SK-N-SH (cell line): ENCODE results near the genes NIF3L1 and CASP10.

DNA sequence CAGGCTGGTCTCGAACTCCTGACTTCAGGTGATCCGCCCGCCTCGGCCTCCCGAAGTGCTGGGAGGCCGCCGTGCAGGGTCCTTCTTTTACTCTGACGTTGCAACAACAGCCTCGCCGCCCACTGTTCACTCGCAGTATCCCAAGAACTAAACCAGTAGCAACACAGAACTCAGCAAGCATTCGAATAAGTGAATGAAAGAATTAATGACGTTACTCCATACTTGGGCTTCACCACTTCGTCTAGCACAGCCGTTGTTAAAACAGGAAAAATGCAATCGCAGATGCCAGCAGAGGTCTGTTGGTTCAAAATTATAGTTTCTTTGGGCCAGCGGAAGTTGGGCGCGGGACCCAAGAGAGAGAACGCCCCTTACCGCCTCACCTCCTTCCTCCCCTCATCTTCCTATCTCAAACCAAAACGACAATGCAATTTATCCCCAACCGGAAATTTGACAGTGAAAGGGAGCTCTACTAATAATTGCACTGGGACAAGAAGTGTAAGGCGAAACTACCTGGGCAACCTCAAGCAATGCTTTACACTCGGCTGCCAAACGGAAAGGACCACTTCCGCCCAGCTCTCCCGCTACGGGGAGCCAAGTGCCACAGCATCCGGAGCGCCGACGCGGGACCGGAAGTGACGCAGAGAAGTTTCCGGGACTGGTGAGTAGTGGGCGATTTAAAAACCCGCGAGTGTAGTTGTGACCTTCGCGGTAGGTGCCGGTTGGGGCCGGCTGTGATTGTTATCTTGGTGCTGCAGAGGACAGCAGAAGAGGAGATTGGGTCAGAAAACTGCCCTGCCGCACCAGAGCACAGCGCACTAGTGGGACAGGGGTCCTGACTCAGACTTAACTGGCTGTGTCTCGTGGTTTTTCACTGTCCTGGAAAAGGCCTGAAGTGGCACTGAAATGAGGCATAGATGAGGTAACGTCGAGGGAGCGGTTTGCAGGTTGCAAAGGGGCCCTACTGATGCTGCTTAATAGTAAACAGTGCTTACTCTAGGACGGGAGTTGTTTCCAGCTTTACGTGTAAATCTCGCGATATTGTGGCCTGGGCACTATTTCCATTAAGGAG, at the start of gene NIF3L1:
Gene NIF3L1, plus strand, starts transcription at position 638 of the 1,069 bp plus-strand sequence.
- RRBS: 2% methylated on average over 7 of the region's 54 CpGs
CAGE:
- cytosol, long polyA plus RNA: start-site peak on the minus strand centred at position 342 of the sequence, 169 bp wide, 44 and 39 reads in 2 replicates; start-site peak on the minus strand centred at position 542 of the sequence, 40 bp wide, 24 and 20 reads in 2 replicates; start-site peak on the plus strand centred at position 675 of the sequence, 73 bp wide, 695 and 717 reads in 2 replicates
- long polyA plus RNA: start-site peak on the minus strand centred at position 294 of the sequence, 79 bp wide, 22 and 18 reads in 2 replicates; start-site peak on the minus strand centred at position 431 of the sequence, 79 bp wide, 30 and 44 reads in 2 replicates; start-site peak on the minus strand centred at position 548 of the sequence, 33 bp wide, 59 and 68 reads in 2 replicates; start-site peak on the plus strand centred at position 673 of the sequence, 72 bp wide, 943 and 786 reads in 2 replicates
- nucleus, long polyA plus RNA: start-site peak on the plus strand centred at position 690 of the sequence, 103 bp wide, 967 and 906 reads in 2 replicates

- RRBS: no CpG with 5 or more reads among the region's 5 CpGs
CAGE:
- cytosol, long polyA plus RNA: no peak
- long polyA plus RNA: no peak
- nucleus, long polyA plus RNA: no peak
Observed at GRCh38 chr2:201136674-201137353, 20.9 kb downstream of the CFLAR start.

- RRBS: no CpG with 5 or more reads among the region's 9 CpGs
CAGE:
- cytosol, long polyA plus RNA: no peak
- long polyA plus RNA: no peak
- nucleus, long polyA plus RNA: no peak
Observed at GRCh38 chr2:201157453-201158878, 25.0 kb upstream of the CASP10 start.

- RRBS: no CpG with 5 or more reads among the region's 15 CpGs
CAGE:
- cytosol, long polyA plus RNA: no peak
- long polyA plus RNA: no peak
- nucleus, long polyA plus RNA: no peak
Observed at GRCh38 chr2:201182654-201183841, at the start of gene CASP10. Gene CASP10 (plus strand): TSS chr2:201183141.

DNA sequence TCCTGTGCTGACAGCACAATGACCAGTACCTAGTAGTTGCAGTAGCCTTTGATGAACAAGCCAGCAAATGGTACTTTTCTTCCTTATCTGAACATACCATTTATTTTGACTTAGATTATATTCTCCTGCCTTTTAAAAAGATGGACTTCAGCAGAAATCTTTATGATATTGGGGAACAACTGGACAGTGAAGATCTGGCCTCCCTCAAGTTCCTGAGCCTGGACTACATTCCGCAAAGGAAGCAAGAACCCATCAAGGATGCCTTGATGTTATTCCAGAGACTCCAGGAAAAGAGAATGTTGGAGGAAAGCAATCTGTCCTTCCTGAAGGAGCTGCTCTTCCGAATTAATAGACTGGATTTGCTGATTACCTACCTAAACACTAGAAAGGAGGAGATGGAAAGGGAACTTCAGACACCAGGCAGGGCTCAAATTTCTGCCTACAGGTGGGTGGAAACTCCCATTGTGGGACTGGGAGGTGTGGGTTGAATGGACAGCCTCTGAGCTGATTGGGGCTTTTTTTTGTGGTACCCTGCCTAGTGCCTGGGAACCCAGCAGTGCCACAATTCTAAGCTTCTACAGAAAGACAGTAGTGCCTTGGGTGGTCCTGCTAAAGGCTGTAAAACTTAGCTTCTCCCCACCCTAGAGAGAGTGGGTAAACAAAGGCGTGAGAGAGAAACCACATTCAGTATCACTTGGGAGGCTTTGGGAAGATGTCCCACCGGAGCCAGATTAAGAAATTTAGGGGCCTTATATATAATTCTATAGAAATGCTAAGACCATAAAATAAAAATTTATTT, 6.2 kb downstream of the CASP8 start:
- RRBS: no CpG with 5 or more reads among the region's 4 CpGs
CAGE:
- cytosol, long polyA plus RNA: no peak
- long polyA plus RNA: no peak
- nucleus, long polyA plus RNA: no peak

GRCh38 chr2:201726430-201726867, 28.0 kb upstream of the MPP4 start:
- RRBS: no CpG with 5 or more reads among the region's 7 CpGs
CAGE:
- cytosol, long polyA plus RNA: no peak
- long polyA plus RNA: no peak
- nucleus, long polyA plus RNA: no peak

GRCh38 chr2:201761240-201761813, 19.4 kb downstream of the ALS2 start:
- RRBS: no CpG with 5 or more reads among the region's 9 CpGs
CAGE:
- cytosol, long polyA plus RNA: no peak
- long polyA plus RNA: no peak
- nucleus, long polyA plus RNA: no peak

DNA sequence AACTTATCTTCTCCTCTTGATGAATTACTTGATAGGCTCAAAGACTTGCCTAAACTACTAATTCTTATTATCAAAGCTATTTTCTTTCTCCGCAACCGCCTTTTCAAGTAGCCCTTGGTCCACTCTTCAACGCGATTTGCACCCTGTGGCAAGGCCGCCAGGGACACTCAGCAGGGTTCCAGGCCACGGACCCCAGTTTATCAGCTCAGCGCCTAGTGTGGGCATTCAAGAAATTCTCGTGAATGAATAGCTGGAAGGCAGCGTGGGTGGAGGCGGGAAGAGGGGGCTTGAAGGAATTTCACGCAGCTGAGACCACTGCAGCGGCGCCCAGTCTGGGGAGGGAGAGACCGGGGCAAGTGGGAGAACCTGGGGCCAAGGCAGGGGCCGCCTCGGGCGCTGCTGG, 452 bp downstream of the ALS2 start:
- RRBS: 2% methylated on average over 4 of the region's 17 CpGs
CAGE:
- cytosol, long polyA plus RNA: no peak
- long polyA plus RNA: no peak
- nucleus, long polyA plus RNA: no peak

GRCh38 chr2:201949059-201949660, 84.5 kb upstream of the FZD7 start:
- RRBS: 34% methylated on average over 6 of the region's 16 CpGs
CAGE:
- cytosol, long polyA plus RNA: no peak
- long polyA plus RNA: no peak
- nucleus, long polyA plus RNA: no peak

GRCh38 chr2:202063983-202064637, 8.9 kb upstream of the KIAA2012 start:
- RRBS: no CpG with 5 or more reads among the region's 4 CpGs
CAGE:
- cytosol, long polyA plus RNA: no peak
- long polyA plus RNA: no peak
- nucleus, long polyA plus RNA: no peak

GRCh38 chr2:202317380-202318009, 51.9 kb downstream of the NOP58 start:
- RRBS: no CpG with 5 or more reads among the region's 7 CpGs
CAGE:
- cytosol, long polyA plus RNA: no peak
- long polyA plus RNA: no peak
- nucleus, long polyA plus RNA: no peak

DNA sequence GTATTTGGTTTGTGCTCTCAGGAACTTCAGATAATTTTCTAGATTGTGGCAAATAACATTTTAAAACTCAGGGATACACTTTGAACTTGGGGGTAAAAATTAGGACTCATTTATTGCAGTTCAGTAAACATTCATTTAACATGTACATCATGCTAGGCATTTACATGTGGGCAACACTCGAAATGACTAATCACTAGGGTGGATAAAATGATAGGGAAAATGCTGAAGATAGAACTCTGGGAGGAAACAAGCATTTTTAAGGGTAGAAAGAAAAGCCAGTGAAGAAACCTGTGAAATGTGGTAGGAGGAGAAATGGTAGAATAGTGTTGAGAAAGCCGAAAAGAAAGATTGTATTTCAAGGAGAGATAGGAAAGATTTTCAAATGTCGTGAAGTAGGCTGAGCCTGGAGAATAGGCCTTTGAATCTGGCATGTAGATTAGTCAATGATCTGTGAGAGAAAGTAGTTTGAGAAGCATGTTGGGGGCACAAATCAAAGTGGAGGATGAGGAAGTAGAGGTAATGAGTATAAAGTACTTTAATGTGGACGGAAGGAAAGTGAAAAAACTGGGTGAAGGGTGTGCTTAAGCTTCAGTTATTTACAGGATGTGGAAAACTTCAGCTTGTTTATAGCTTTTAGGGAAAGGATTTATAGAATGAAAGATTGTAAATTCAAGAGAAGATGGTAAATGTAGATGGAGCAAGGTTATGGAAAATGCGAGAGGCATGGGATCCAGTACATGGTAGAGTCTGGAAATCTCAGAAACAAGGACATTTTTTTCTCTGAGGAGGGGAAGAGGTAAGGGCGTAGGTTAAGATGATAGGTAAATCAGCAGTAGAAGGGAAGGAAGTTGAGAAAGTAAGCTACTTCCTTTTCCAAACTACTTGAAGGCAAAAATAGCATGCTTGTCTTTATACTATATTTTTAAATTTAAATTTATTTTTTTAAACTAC, 8.1 kb downstream of the FAM117B start:
- RRBS: no CpG with 5 or more reads among the region's 6 CpGs
CAGE:
- cytosol, long polyA plus RNA: no peak
- long polyA plus RNA: no peak
- nucleus, long polyA plus RNA: no peak

DNA sequence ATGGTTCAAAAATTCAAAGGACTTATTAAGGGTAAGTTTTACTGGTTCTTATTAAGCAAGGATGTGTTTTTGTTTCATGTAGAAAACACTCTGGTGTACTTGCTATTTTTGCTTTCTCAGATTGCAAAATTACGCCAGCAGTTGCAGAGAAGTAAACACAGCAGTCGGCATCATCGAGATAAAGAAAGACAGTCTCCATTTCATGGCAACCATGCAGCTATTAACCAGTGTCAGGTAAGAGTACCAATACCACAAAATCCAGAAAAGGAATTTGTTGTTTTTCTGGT, 91.3 kb downstream of the FAM117B start:
- RRBS: no CpG with 5 or more reads among the region's 3 CpGs
CAGE:
- cytosol, long polyA plus RNA: no peak
- long polyA plus RNA: no peak
- nucleus, long polyA plus RNA: no peak

DNA sequence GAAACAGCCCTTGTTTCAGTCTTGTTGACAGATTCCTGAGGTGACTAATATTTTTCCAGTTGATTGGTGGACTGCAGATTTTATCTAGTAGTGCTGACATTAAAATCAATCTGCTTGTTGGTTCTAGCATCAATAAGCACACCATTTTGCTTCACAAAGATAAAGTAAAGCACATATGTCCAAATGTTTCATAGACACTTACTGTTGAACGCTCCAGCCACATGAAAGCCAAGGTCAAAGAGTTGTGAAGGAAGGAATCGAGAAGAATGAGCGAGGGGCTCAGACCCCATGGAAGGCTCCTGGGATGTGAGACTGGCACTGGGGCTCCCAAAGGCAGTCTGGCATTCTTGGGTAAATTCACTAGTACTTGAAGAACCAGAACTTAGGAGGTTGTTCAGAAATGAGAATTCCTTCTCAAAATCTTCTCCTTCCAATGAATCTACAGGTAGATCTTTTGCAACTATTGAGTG, 82.9 kb downstream of the ICA1L start:
- RRBS: no CpG with 5 or more reads among the region's 3 CpGs
CAGE:
- cytosol, long polyA plus RNA: no peak
- long polyA plus RNA: no peak
- nucleus, long polyA plus RNA: no peak

- RRBS: no CpG with 5 or more reads among the region's 3 CpGs
CAGE:
- cytosol, long polyA plus RNA: no peak
- long polyA plus RNA: no peak
- nucleus, long polyA plus RNA: no peak
Observed at GRCh38 chr2:203082983-203083663, 68.4 kb downstream of the NBEAL1 start.

GRCh38 chr2:203623187-203623609, 83.2 kb upstream of the CD28 start:
- RRBS: no CpG with 5 or more reads among the region's 6 CpGs
CAGE:
- cytosol, long polyA plus RNA: no peak
- long polyA plus RNA: no peak
- nucleus, long polyA plus RNA: no peak

DNA sequence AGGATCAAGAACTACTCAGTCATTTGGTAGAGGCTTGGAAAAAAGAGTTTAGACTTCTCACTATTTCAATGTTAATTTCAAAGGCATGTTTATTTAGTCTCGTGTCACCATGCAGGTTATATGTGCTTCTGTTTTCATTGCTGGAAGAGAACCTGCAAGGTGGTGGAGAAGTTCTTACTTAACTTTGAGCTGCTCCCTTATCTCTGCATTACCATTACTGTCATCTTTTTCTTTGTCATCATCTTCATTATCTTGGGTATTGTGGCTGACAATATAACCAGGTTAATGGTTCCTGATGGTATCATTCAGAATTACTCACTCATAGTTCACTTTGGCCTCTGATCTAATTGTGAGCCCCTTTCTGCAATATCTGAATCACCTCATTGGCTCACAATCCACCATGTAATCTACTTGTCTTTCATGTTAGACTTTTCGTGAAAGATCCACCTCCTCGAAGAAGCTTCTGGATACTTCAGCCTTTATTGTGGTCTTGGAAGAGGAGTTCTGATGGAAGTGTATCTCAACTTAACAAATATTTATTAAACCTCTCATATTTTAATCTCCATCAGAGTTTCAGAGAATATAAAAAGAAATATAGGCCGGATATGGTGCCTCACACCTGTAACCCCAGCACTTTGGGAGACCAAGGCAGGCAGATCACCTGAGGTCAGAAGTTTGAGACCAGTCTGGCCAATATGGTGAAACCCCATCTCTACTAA, 5.0 kb downstream of the CD28 start:
- RRBS: no CpG with 5 or more reads among the region's 4 CpGs
CAGE:
- cytosol, long polyA plus RNA: no peak
- long polyA plus RNA: no peak
- nucleus, long polyA plus RNA: no peak

- RRBS: no CpG with 5 or more reads among the region's 4 CpGs
CAGE:
- cytosol, long polyA plus RNA: no peak
- long polyA plus RNA: no peak
- nucleus, long polyA plus RNA: no peak
Observed at GRCh38 chr2:203869888-203870252, 2.3 kb downstream of the CTLA4 start.

DNA sequence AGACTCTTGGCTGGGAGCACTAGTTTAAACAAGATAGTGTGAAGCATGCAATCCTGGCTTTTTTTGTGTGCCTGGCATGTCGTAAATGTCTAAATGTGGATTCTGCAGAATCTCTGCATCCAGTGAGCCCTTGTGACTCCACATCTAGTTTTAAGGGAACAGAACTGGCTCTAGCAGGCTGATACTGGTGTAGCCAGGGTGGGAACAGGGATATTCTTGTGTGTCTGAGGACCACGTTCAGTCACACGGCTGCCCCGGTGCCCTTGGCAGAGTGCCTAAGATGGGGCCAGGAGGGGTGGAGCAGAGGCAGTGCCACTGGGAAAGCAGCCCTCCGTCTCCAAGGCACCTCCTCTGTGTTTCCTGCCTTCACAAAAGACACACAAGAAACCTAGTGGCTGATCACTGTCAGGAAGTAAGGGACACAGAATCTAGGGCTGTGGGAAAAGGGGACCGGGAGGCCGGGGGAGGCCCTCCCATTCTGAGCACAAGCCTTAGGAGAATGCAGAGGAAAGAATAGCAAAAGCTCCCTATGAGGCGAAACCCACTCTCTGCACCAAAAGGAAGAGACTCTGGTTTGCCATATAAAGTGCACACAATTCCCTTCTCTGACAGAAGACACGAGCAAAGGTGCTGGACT, 91.5 kb upstream of the PARD3B start:
- RRBS: no CpG with 5 or more reads among the region's 9 CpGs
CAGE:
- cytosol, long polyA plus RNA: no peak
- long polyA plus RNA: no peak
- nucleus, long polyA plus RNA: no peak

DNA sequence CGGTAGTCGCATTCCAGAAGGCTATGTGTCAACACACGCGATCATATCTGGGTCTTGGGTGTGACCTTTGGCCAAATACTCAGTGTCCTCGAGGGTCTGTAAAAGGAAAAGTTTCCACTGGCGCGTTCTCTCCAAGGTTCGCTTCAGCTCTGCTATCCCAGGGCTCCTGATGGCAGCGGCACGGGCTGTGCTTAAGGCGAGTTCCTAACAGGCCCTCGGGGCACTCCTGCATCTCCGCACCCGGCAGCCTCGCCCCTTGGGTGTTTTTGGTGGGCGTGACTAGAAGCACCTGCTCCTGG, 467 bp upstream of the PARD3B start:
- RRBS: no CpG with 5 or more reads among the region's 16 CpGs
CAGE:
- cytosol, long polyA plus RNA: no peak
- long polyA plus RNA: no peak
- nucleus, long polyA plus RNA: no peak